ENCODE measurements around the genes SNTB2 and DDX19B.

DNA sequence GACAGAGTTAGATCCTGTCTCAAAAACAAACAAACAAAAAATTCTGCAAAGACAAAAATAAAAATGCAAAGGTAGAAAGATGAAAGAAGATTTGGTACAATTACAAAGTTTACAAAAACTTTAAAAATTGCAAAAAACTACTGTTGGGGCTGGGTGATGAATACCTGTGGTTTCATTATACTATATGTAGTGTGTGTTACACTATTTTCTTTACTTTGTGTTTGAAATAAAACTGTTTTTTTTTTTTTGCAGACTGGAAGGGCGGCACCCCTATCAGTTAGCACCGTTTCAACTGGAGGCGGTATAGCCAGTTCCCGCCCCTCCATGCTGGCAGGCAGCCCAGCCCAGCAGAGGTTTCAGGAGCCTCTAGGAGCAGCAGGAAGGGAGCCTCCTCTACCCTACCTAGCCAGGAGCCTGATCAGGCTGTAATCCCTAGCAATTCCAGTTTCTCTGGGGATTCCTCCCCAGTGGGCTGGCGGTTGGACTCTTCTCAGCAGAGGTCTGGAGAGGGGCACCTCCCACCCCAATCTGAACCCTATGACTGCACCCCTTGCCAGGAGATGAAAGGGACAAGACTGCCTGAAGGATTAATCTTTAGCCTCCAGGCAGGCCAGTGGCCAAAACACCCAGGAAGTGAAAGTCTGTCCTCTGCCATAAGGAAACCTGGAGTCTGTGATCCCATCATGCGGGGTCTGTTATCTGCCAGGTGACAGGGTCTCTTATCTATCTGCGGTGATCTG lies 5.1 kb upstream of the CDH1 start:
- PRO-cap = no peak

GRCh38 chr16:68746757-68747420 lies 9.8 kb downstream of the CDH1 start:
- PRO-cap = no peak

DNA sequence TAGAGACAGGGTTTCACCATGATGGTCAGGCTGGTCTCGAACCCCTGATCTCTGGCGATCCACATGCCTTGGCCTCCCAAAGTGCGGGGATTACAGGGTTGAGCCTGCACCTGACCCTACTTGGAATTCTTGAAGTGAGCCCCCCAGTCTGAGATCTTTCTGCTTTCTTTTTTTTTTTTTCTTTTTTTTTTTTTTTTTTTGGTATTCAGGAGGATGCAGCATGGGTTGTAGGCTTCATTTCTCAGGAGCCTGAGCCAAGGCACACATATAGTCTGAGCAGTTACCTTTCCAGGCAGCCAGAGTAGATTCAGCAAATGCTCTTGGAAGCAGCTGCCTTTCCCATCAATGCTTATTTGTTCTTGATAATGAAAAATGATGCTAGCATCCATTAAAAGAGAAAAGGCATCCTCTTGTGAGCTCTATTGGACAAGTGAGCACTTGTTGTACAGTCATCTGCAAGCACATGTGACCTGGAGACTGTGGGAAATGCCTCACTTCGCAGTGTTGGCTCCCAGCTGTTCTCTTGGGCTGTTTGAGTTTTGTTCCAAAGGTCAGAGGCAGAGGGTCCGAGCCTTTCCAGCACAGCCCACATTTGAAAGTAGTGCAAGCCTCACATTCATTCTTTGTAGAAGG lies 49.4 kb downstream of the CDH1 start:
- PRO-cap = no peak

DNA sequence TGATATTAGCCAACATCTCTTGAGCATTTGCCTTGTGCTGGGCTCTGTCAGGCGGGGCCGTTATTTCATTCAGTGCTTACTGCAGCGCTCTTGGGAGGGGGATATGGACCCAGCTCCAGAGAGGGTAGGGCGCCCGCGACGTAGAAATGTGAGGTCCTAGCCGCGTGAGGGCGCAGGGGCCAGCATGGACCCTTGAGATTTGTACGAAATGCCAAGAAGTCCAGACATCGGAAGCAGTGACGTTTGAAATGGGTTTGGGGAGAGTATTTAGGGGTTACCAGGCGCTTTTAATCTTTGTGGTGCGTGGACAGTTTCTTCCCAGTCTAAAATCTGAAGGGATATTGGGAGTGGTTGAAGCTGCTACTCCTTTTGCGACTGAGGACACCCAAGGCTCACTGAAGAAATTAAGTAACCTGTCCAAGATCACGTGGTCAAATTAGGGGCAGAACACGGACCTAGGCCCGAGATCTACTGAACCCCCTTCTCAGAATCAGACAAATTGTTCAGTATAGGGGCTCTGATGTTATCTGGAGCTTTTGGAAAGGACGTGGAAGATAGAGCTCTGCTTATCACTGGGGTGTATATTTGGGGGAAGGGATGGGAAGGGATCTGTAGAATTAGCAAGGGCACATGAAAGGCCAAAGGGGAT lies 716 bp downstream of the TANGO6 start:
- PRO-cap = bidirectional peak, plus-strand start at position 245 of the sequence, minus-strand start at position 150 of the sequence; unidirectional peak, minus-strand start at position 406 of the sequence

DNA sequence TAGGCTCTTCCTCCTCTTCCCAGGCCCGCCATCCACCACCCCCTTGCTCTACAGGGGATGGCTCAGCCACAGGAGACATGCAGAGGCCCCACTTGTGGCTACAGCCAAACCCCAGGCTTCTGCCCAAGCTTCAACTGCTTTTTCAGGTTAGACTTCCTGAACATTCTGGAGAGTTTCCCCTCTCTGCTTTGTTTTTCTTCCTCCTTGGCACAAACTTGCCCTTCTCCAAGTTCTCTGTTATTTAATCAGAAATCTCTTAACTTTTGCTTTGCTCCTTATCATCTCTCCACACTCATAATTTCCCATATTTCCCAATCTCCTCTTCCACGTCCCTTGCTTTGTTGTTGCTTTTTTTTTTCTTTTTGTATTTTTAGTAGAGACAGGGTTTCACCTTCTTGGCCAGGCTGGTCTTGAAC lies 18.2 kb upstream of the HAS3 start:
- PRO-cap = no peak

- PRO-cap = bidirectional peak, plus-strand start at chr16:69187164, minus-strand start at chr16:69187013
Measured at GRCh38 chr16:69186942-69187263, at the start of gene SNTB2. Gene SNTB2, plus strand, starts transcription at chr16:69187164.

DNA sequence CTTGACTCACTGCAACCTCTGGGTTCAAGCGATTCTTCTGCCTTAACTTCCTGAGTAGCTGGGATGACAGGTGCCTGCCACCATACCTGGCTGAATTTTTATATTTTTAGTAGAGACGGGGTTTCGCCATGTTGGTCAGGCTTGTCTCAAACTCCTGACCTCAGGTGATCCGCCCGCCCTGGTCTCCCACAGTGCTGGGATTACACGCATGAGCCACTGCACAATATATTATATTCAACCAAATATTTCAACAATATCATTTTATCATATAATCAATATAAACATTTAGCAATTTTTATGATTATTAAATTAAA lies 34.2 kb upstream of the NFAT5 start:
- PRO-cap = no peak

GRCh38 chr16:69838932-69839679 lies 77.0 kb downstream of the WWP2 start:
- PRO-cap = no peak

DNA sequence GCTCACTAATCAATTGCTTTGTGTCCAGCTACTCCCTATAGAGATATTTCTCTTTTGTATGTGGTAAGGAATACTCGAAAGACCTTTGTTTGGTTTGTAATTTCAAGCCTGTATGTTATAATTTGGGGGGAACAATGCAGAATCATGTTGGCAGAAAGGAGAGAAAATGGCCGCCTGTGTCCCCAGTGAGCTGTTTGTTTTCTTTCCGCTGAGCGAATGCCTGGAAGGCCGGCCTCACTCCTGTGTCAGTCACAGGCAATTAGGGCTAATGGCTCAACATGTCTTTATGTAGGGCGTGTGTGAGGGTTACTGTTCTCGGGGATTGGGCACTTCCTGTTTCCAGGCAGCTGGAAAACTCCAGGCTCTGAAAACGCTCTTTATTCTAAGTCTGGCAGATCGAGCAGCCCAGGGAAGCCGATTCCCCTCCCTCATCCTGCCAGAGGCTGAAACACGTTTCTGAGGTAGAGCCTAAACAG lies 60.7 kb upstream of the CLEC18A start:
- PRO-cap = bidirectional peak, plus-strand start at position 380 of the sequence, minus-strand start at position 261 of the sequence

- PRO-cap = no peak
Measured at GRCh38 chr16:69927192-69927908, 23.8 kb upstream of the CLEC18A start.

DNA sequence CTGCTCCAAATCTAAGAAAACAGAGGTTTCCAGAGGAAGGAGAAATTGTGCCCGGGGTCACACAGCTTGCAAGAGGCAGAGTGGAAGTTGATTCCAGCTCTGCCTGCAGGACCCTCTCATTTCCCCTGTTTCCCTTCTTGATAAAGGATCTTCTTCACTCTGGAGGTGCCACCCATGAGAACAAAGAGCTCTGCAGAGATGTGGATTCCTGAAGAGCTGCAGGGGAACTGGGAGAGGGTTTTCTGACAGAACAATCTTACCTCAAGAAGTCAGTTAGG lies 26.1 kb downstream of the CLEC18A start:
- PRO-cap = no peak

DNA sequence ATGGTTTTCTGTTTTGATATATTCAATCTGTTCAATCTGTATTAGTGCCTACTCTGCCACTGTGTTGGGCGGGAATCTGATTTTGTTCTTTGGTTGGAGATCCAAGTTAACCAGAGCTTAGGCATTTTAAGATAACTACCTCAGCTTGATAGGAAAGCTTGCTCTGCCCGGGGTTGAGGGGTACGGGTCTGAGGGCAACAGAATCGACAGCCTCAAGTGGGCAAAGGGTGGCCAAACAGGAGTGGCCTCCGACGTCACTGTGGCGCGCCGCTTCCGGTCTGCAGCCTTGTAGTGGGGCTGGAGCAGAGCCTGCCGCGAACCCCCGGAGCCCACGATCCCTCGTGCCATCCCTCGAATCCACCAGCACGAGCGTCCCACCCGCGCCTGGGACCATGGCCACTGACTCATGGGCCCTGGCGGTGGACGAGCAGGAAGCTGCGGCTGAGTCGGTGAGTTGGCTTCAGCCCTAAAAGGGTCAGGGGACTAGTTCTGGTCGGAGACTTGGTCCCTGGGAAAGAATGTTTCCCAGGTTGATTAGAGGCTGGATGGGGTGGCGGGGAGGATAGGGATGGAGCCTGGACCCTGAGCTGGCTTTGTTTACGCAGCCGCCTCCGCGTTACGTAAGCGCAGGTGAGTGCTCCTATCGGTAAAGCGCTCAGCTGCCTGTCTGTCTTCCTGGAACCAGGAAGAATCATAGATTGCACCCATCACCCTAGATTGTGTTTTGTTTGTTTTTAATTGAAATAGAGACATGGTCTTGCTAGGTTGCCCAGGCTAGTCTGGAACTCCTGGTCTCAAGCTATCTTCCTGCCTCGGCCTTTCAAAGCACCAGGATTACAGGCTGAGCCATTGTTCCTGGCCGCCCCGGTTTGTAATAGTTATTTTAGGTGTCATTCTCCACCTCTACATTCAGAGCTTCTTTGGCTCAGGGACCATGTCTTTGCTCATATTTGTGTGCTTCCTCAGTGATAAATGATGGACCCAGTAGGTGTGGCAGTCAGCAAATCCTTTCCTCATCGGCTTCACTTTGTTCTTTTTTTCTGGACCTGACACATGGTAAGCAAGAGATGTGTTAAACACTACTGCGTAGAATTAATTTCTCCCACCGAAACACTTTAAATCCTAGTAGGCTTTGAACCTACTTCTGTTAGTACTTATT lies at the start of gene DDX19B:
Gene DDX19B (plus strand): TSS at position 281 of the 1,159 bp plus-strand sequence.
- PRO-cap = bidirectional peak, plus-strand start at position 305 of the sequence, minus-strand start at position 536 of the sequence; bidirectional peak, plus-strand start at position 737 of the sequence, minus-strand start at position 595 of the sequence

DNA sequence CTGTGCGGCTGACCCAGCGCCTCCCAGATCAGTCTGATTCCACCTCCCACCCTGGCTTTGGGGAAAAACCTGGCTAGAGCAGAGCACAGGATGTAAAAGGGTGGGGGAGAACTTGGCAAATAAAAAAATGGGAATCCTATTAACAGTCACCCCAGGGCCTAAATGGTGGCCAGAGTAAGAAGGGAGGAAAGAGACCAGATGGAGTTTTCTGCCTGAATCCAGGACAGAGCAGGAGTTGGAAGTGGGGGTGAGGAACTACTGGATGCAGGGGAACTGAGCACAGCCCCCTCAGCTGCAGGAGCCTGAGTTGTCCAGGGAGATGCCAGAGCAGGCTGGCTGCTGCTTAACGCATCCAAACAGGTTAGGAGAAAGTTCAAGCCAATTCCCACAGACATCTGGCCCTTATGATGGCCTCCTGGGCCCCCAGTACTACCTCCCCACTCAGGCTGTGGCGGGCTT lies 10.1 kb downstream of the ST3GAL2 start:
- PRO-cap = no peak

DNA sequence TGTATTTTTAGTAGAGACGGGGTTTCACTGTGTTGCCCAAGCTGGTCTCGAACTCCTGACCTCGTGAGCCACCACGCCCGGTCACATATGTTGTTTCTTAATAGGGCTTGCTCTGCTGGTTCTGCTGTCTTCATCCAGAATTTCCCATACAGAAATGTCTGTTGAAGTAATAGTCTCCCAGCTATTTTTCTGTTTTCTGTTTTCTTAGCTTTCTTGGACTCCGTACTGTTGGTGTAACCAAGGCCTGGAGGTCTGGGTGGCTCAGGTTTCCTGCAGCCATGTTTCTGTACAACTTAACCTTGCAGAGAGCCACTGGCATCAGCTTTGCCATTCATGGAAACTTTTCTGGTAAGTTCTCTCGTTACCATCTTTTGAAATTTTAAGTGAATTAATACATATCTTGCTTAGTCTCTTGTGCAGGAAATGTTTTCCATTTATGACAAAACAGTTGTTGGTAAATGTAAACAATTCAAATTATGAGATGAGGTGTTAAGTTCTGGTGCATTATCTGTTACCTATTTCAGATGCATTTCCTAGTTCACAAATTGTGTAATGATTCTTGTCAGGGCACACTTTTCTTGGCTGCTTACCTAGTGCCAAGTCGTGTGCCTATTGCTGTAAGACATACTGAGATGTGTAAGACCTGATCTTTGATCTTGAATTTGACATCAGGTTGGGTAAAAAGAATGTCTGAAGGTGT lies 2.9 kb downstream of the SF3B3 start:
- PRO-cap = no peak

GRCh38 chr16:70561414-70562092 lies 37.9 kb downstream of the SF3B3 start:
- PRO-cap = no peak

DNA sequence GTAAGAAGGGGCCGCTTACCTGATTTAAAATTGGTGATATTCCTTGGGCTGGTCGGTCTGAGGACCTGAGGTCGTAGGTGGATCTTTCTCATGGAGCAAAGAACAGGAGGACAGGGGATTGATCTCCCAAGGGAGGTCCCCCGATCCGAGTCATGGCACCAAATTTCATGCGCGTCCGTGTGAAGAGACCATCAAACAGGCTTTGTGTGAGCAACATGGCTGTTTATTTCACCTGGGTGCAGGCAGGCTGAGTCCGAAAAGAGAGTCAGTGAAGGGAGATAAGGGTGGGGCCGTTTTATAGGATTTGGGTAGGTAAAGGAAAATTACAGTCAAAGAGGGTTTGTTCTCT lies 24.9 kb upstream of the IL34 start:
- PRO-cap = no peak

DNA sequence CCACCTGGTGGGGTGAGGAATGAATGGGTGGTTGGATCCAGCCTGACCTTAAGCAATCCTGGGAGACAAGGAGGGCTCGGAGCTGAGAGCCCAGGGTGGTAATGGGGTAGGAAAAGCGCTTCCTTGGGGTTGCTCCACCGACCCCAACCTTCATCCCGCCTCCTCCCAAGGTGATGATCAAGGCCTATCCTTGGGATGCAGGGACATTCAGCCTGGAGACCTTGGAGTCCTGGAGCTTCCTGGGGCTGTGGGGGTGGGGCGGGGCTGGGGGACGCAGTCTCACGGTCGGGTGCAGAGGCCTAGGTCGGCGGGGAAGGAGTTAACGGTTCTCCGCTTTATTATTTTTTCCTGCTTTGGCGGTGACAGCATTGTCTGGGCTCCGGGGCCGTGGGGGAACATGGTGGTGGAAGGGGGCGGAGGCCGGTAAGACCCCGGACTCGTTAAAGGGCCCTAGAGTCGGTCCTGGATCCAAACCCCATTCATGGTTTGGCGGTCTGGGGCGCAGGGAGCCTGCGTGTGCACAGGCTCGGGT lies 834 bp downstream of the MTSS2 start:
- PRO-cap = unidirectional peak, plus-strand start at position 482 of the sequence

- PRO-cap = no peak
Measured at GRCh38 chr16:70692303-70693067, 6.6 kb upstream of the MTSS2 start.

DNA sequence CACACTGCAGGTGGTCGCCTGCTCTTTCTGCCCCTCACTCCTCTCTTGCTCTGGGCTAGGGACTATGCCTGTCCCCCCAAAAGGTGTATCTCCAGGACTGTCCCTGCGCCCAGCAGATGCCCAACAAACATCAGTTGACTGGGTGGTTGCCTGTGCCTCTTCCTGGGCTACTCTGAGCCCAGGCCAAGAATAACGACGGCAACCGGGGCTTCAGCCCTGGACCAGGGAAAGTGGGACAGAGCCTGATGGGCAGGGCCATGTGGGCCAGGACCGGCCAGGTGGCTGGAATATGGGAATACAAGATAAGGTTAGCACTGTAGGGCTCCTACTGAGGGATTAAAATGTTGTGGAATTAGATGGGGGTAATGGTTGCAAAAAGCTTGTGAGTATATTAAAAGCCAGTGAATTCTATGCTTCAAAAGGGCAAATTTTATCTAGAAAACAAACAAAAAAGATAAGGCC lies 55.3 kb downstream of the VAC14 start:
- PRO-cap = no peak

- PRO-cap = no peak
Measured at GRCh38 chr16:70785578-70786017, 15.4 kb downstream of the VAC14 start.